Mesenteric fat pad (tissue), 1 donor: ENCODE data around the genes USP17L12 and NKX3-2.

GRCh38 chr4:9219733-9220211, at the start of gene USP17L12:
TSS of gene USP17L12 (plus strand) at chr4:9220152.
- PRO-cap, result no peak

DNA sequence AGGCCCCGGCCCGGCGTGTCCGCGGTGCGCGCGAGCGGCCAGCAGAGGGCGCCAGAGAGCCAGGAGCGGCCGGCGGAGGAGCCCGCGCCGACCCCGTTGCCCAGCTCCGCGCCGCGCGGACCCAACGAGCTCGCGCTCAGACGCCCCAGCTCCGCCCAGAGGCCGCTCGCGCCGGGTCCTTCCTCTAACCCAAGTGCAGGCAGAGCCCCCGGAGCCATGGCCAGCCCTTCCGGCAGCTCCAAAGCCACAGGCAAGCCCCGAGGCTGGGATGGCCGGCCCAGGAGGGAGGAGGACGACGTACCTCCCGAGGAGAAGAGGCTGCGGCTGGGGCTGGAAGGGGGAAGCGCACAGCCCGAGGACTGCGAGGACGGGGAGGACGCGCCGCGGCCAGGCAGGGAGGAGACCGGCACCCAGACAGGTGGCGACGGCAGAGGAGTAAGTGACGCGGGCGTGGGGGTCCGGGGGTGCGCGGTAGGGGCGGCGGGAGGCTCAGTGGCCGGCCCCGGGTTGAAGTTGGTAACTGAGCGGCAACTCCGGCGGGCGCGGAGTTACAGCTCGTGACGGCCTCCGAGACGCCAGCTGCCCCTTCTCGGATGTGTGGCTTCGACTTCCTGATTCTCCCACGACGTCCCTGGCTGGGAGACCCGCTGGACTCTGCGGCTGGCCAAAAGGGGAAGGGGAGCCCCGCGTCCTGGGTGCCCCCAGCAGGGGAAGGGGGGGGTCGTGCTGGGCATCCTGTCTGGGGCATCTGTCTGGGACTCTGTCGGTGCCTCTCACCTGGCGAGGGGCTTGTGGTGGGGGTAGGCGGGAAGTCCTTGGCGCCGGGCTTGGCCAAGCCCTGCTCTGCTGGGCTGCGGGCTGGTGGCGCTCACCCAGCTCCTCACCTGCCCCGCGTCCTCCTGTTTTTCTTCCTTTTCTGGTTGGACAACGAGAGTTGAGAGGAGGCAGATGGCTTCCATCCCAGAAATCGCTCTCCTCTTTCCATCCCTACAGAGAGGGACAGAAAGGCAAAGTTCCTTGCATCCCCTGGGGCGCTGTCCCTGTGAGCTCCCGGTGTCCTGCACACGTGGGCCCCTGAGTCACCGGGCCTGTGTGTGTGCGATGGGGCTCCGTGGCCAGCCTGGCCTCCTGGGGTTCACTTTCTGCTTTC, 88.4 kb downstream of the DEFB131A start:
- PRO-cap, result no peak

GRCh38 chr4:9703357-9703659, 78.1 kb upstream of the DRD5 start:
- PRO-cap, result no peak

GRCh38 chr4:10019493-10020097, 1.7 kb downstream of the SLC2A9 start:
- PRO-cap, result no peak

DNA sequence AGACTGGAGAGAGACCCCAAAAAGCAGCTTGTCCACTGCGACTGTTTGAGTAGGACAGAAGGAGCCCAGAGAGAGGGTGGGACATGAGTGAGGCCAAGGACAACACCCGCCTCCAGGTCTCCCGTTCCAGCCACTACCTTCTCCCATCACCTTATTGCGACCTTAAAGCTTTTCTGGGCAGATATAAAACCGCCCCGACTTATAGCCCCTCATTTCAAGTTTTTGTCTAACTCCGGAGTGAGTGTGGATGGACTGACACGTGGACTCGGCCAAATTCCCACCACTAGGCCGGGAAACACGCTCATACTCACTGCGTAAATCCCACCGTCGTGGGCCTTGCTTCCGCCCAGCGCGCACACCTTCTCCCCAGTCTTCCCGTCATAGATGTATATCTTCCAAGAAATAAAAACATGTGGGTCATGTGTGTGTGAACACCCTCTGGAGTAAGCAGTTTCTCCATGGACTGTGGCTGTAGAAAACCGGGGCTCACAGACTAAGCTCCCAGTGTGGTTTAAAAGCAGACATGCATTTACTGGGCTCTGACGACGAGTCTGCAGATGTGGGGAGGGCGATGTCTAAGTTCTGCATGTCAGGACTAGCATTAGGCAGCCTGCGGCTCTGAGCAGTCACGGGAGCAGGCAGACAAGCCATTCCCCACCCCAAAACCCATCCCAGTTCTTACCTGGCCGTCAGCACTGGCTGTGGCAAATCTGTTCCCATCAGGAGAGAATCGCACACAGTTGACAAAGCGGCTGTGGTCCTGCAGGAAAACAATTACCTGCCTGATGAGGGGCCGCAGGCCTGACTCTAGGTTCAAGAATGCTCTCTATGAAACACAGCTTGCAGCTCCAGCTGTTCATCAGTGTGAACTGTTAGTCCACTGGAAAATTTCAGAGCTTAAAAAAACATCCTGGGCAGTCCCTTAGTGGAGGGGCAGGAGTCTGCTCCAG, 28.3 kb downstream of the WDR1 start:
- PRO-cap, result no peak

- PRO-cap, result no peak
Measured at GRCh38 chr4:10103661-10104048, 12.9 kb downstream of the WDR1 start.

GRCh38 chr4:10105099-10105532, 11.5 kb downstream of the WDR1 start:
- PRO-cap, result no peak

- PRO-cap, result no peak
Measured at GRCh38 chr4:10106146-10107080, 10.2 kb downstream of the WDR1 start.

DNA sequence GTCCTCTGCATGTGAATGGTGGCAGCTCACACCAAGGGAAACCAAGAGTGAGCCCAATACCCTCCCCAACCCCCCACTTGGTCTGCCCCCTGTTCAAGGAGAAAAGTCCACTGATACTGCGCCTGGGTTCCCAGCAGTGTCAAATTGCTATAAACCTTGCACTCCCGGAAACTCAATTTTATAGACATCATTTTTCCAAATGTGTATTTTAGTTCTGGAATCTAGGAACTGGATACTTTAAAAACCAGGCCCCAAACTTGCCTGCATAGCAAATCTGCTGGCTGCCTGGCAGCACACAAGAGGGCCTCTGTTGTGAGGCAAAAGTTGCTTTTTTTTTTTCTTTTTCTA, 4.9 kb downstream of the WDR1 start:
- PRO-cap, result no peak

- PRO-cap, result no peak
Measured at GRCh38 chr4:10584024-10584362, 100.6 kb downstream of the CLNK start.

GRCh38 chr4:11336642-11336874, 92.1 kb downstream of the HS3ST1 start:
- PRO-cap, result no peak

GRCh38 chr4:11401126-11401508, 27.6 kb downstream of the HS3ST1 start:
- PRO-cap, result no peak

DNA sequence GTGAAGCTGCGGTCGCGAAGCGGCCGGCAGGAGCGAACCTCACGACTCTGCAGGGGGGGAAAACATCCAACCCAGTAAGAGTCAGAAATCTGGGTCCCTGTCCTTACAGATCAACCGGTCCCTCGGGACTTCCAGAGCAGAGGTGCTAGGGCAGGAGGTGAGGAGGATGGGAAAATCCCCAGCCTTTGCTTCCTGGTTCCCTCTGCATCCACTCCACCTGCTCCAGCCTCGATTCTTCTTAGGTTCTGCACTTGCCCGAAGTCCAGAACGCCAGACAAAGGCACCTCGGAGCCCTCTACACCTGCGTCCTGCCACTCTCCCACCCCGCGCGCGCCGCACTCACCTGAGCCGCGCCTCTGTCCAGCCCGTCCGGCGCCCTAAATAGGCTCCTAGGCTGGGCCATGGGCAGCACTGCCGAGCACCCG, 326 bp downstream of the HS3ST1 start:
- PRO-cap, result no peak

- PRO-cap, result no peak
Measured at GRCh38 chr4:11496346-11496966, 67.8 kb upstream of the HS3ST1 start.

- PRO-cap, result no peak
Measured at GRCh38 chr4:13368231-13368761, 115.8 kb downstream of the RAB28 start.

GRCh38 chr4:13543842-13544557, at the start of gene NKX3-2:
TSS of gene NKX3-2 (minus strand) at chr4:13544508.
- PRO-cap, result no peak

- PRO-cap, result no peak
Measured at GRCh38 chr4:13588509-13589405, 38.8 kb downstream of the BOD1L1 start.

GRCh38 chr4:13601021-13601473, 26.5 kb downstream of the BOD1L1 start:
- PRO-cap, result no peak

DNA sequence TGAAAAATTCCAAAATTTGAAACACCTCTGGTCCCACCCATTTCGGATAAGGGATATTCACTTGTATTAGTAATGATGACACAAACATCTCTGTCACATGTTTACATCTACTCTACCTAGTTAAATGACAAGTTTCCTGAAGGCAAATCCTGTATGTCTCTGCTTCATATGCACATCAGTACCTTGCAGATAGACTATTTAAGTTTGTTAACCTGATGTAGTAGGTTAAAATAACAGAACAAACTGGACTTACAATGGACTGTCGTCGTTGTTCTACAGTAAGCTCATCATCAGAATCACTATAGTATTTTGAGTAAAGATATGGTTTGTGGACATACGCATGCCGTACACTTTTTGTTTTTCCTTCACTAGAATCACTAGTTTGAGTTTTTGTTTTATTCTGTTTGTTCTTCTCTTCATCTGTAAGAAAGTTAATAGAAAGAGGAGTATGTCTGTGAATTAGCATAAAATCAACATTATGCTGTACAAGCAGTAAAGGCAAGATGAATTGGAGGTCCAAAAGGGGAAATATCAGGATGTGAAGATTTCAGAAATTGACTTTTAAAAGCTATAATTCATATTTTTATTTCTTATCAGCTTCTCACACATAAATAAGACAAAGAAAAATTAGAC, 16.7 kb downstream of the BOD1L1 start:
- PRO-cap, result no peak

DNA sequence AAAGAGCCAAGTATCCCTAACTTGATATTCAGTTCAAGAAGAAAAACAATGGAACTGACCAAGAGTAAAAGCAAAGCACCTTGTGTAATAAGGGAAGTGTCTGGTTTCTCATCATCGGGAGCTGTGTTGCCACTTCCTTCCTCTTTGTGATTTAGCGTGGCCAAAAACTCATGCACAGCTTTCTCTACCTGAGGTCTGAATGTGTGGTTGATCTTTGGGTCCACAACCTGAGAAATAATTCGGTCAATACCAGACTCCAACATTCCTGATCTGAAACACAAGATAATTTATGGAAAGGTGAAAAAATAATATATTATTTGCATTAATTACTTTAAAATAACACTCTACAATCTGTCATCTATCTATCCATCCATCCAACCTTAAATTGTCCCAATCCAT, 12.3 kb downstream of the BOD1L1 start:
- PRO-cap, result no peak